Colon Carcinoma Metastatic in the Lung (tissue), 2 donors: ENCODE measurements around the gene SCRG1.

DNA sequence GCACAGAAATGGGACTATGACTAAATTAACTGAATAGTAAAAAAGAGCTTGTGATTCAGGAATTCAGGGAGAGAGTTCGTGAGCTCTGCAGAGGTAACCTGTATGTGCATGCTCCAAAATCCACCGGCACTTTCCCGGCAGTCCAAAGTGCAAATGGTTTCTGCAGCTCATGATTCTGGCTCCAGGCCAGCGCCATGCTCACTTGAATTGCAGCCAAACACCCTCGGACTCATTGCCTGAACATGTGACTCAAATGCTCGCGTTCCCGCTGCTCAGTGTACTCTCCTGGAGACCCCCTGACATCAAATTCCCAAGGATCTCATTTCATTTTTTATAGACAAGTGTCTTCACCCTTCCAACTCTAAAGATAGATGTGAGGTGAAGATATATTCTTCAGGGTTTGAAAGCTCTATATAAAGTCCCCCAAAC, 44.1 kb upstream of the SH3RF1 start:
- PRO-cap, 2 experiments, result no peak in any of the 2 experiments

GRCh38 chr4:169555703-169556214, 56.6 kb downstream of the NEK1 start:
- PRO-cap, 2 experiments, result no peak in any of the 2 experiments

- PRO-cap, 2 experiments, result no peak in any of the 2 experiments
Measured at GRCh38 chr4:169619367-169620288, 750 bp upstream of the CLCN3 start.

- PRO-cap, 2 experiments, result no peak in any of the 2 experiments
Measured at GRCh38 chr4:169621189-169621401, 717 bp downstream of the CLCN3 start.

DNA sequence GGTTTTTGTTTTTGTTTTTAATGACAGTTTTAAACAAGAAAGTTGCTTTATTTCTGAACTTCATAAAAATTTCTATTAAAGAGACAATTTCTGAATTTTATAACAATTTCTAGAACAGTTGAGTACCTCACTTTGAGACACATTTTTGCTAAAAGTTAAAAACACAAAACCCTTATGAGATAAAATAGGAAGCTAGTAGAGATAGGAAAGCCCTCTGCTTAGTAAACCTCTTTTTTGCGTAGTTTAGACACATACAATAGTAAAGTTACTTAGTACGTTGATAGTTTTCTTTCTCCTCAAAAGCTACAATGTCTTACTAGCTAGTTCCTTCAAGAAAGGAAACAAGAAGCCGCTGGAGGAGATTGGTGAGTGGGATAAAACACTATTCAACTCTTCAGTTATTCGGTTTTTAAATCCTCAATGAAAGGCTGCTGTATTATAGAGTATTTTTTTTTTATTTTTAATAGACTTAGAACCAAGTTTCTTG, 38.9 kb downstream of the CLCN3 start:
- PRO-cap, 2 experiments, result no peak in any of the 2 experiments

DNA sequence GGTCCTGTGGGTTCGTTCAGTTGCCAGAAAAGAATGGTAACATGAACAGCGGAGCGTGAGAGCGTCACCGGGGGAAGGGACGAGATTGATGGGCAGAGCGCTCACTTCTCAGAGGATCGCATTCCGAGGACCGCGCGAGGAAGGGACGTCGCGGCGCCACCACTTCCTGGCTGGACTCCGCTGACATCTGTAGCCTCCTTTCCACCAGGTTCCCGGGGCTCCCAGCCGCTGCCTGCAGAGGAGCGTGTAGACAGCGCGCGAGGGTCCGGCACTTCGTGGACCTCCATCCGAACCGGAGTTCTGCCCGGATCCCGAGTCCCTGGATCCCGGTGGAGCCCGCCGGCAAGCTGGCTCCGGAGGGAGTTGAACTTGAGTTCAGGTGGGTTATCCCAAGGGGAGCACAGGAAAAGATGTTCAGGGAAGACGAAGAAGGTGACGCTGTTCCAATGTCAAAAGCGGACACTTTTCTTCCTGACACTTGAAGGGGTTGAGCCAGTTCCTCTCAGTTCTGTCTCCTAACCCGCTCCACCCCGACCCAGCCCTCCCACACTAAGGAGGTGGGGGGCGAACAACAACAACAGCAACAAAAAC, 503 bp downstream of the GALNTL6 start:
- PRO-cap, 2 experiments, result no peak in any of the 2 experiments

- PRO-cap, 2 experiments, result no peak in any of the 2 experiments
Measured at GRCh38 chr4:173176162-173177046, 7.8 kb downstream of the GALNT7 start.

GRCh38 chr4:173333262-173334128, 663 bp downstream of the HMGB2 start:
- PRO-cap, 2 experiments, result peak in 2 of 2 experiments; most common plus-strand start chr4:173333864 (in 1); most common minus-strand start chr4:173333769 (in 2)

DNA sequence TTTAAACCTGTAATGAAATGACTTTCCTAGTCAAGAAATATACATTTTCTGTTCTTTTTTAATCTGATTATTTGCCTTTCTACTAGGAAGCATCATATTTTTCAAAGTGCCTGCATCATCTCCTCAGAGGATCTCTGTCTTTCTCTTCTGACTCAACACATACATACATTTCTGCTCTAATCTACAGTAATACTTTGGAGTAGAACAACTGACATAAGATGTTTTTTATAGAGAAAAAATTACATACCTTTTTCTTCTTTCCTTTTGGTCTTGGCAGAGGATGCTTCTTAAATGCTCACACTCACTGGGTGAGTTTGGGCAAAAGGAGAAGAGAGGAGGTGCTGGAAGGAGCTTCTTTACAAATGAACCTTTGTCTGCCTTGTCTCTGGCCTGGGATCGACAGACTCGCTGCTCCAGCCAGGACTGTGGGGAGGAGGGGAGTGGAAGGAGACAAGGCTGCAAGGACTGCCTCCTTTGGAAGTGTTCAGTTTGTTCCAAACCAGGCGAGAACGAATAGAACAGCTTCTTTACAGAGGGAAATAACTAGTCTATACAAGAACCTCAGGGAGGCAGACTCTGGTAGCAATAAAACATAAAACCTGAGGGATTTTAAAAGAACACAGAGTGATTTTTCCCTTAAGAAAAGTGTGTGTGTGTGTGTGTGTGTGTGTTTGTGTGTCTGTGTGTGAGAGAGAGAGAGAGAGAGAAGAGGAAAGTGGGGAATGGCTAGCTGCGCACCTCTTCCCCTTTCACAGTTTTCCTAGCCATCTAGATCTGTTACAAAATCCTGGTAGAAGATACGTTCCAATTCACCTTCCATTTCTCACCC, at the start of gene SCRG1:
TSS of gene SCRG1 (minus strand) at position 296 of the 829 bp plus-strand sequence.
- PRO-cap, 2 experiments, result no peak in any of the 2 experiments

DNA sequence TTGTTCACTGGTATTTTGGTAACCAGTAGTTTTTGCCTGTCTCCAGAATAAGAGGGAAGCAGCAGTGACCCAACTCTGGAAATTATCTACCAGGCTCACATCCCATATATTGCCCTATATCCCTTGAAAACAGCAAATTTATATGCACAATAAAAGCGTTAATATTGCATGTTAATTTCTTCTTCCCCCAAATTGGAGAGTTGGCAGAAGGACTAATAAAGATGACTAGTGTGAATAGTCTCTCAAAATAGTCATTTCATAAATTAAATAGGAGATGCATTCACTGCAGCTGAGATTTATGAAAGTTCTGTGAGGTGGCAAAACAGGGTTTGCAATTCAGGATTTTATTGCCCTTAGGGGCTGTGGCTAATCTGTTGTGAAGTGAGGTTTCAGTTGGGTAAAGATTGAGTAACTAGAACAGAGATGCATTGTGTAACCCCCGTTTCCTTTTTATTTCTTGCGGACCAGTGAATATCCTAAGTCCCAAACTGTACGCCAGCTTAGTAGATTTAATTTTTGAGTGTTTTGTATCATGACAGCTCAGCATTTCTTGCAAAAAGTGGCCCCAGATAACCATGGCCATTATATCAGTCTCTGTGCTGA, 16.1 kb upstream of the SCRG1 start:
- PRO-cap, 2 experiments, result no peak in any of the 2 experiments

DNA sequence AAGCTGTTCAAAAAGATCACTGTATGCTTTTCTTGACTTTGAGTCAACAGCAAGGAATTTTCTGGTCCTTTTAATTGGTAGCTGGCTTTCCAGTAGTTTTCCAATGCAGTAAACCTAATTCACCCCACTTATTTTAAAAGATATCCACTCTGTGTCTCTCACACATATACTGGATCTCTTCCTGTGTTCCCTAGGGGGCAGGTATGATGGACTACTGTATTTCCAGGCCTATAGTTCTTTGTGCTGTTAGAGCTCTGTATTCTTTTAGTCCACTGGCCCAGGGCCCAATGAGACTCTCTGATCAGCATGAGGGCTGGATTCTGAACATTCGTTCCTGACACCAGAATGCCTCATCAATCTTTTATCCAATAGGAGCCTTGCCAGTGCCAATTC, 26.4 kb upstream of the SCRG1 start:
- PRO-cap, 2 experiments, result no peak in any of the 2 experiments

- PRO-cap, 2 experiments, result no peak in any of the 2 experiments
Measured at GRCh38 chr4:173506352-173507209, 23.4 kb downstream of the HAND2 start.

- PRO-cap, 2 experiments, result no peak in any of the 2 experiments
Measured at GRCh38 chr4:173524642-173525191, 5.3 kb downstream of the HAND2 start.

DNA sequence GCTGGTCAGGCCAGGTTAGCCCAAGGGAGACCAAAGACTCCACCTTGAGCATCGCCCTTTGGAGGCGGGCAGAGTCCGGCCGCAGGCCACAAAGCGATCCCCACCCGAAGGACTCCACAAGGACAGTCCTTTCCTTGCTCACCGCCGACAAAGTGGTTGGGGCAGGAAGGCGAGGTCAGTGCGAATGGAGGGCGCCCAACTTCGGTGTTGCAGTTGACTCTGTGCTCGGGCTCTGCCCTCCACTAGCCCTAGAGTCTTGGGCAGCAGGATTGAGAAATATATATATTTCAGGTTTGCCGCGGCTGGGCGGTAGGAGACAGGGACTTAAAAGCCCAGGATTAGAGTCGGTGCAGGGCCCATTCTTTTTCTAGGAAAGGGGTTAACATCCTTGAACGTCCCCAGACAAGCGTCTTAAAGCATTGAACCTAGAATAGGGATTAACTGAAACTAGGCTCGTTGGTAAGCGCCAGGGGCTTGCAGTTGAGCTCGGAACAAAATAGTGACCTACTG, 1.6 kb upstream of the HAND2 start:
- PRO-cap, 2 experiments, result no peak in any of the 2 experiments

- PRO-cap, 2 experiments, result no peak in any of the 2 experiments
Measured at GRCh38 chr4:173533022-173533657, 3.1 kb upstream of the HAND2 start.

DNA sequence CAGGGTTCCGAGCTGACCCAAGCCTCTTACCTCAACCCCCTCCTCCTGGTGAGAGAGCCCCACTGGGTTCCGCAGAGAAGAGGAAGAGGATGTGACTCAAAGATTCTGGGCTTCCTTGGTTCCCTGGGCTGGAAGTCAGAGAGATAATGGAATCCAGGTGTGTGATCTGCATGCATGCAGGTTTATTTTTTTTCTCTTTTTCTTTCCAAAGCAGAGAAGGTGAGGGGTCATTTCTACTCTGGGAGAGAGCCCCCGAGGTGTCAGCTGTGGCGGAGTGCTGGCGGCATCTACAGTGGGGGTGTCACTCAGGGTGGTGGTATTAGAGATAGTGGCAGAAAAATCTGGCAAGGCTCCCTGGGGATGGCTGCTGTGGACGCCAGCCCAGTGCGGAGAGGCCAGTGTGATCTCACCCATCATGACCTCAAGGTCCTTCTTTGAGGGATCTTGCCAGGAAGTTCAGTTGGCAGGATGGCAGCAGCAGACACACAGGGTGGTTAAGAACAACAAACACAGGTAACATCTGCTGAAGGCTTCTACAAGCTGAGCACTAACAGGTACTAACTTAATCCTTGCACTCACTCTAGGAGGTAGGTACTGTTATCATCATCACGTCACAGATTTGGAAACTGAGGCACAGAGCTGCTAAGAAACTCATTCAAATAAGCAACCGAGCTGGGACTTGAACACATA, 168.8 kb upstream of the HAND2 start:
- PRO-cap, 2 experiments, result no peak in any of the 2 experiments

DNA sequence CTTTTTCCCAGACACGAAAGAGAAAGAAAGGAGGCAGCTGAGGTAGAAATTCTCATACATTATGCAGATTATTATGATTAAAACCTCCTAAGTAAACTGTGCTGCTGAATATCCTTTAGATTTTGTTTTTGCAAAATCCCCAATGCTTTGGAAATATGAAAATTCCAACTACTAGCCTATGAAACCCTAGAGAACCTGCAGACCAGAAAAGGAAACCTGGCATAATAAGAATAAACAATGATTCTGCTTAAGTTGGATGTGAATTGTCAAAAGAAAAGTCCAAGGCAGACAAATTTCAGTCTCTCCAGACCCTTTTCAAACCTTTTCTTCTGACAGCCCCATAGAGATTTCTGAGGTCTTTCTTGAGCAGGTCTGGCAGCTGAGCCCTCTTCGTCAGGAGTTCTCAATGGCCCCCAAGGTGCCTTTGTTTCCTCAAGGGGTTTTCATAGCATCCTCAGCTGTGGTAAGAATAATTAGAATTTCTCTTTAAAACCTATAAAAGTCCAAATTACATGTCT, 358.1 kb downstream of the FBXO8 start:
- PRO-cap, 2 experiments, result no peak in any of the 2 experiments

- PRO-cap, 2 experiments, result no peak in any of the 2 experiments
Measured at GRCh38 chr4:173989082-173989398, 294.4 kb downstream of the FBXO8 start.

DNA sequence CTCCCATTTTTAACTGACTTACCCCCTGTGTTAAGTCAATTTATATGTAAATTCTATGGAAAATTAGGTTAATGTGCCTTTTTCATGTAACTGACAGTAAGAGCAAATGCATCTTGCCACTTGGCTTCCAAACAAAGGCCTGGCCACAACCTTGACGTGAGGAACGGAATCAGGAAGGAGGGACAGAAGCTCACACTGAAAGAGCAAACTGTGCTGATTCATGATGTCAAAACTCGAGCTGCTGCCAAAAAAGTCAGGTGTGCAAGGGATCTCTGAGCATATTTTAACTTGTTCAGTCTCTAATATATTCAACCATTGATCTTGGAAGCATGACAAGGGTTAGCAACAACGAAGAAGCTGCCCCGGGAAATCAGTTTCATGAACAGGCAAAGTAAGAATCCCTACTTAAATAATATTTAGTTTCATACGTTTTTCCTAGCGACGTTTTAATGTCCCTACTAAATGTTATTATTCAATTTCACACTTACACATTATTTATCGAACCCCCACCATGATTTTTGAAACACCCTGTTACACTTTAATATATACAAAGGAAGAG, 35.7 kb downstream of the GPM6A start:
- PRO-cap, 2 experiments, result no peak in any of the 2 experiments

DNA sequence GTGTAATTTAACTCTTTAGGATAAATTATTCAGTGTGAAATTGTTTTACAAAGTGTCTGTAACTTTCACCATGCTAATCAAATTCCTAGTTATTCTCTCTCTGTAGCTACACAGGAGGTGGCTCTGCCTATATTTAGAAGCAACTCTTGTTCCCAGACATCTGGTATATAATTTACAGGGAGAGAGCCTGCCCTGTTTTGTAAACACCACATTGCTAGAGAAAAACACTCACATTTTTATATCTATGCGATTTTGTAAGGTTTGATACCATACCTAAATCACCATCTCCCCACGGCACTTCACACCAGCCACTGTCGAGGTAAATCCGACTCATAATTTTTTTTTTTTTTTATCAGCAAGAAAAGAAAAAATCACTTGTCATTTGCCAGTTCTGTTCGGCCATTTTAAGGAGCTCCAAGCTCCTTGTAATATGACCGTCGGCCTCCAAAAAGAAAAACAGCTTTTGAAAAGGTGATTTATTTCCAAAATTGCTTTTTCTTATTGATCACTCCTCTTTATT, 35.6 kb upstream of the SPATA4 start:
- PRO-cap, 2 experiments, result no peak in any of the 2 experiments